Placental pericyte (primary cell): Measurements from ENCODE around the gene BBS4.

DNA sequence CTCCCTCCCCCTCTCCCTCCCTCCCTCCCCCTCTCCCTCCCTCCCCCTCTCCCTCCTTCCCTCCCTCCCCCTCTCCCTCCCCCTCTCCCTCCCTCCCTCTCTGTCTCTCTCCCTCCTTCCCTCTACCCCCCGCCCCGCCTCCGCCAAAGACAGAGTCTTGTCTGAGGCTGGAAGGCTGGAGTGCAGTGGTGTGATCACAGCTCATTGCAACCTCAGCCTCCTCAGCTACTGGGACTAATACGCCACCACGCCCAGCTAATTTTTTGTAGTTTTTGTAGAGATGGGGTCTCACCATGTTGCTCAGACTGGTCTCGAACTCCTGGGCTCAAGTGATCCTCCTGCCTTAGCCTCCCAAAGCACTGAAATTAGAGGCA, 39.6 kb downstream of the ARIH1 start:
- CAGE, long polyA plus RNA, result no peak

DNA sequence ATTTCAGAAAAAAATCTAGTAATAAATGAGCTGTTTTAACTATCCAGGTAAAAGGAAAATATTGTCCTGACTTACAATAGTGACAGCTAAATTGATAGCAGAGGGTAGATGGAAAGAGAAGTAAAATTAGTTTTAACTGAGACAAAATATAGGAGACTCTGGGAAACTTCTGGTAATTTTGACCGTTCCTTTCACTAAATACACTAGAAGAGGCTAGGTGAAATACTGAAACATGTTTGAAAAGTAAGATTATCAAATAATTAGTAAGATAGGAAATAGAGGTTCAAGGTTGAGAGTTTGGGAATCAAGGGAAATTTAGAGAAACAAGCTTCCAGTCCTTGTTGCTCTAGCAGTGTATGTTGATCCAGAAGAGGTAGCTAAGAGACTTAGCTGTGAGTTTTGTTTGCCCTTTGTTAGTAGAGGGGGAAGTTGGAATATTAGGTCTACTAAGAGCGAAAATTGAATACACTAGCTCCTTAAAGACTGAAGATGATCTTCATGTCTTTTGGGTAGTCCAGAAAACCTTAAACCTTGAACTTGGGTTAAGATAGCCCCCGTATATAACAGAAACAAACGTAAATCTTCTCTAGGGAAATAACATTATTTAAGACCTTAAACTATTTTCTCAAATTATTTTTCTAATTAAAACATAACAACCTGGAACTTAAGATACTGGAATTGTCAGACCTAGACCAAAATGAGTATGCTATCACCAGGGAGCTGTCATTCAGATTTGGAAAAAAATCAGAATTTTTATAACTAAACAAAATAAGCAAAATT, 56.0 kb downstream of the ARIH1 start:
- CAGE, long polyA plus RNA, result no peak

- CAGE, long polyA plus RNA, result no peak
Observed at GRCh38 chr15:72564566-72564983, 89.9 kb upstream of the GOLGA6B start.

DNA sequence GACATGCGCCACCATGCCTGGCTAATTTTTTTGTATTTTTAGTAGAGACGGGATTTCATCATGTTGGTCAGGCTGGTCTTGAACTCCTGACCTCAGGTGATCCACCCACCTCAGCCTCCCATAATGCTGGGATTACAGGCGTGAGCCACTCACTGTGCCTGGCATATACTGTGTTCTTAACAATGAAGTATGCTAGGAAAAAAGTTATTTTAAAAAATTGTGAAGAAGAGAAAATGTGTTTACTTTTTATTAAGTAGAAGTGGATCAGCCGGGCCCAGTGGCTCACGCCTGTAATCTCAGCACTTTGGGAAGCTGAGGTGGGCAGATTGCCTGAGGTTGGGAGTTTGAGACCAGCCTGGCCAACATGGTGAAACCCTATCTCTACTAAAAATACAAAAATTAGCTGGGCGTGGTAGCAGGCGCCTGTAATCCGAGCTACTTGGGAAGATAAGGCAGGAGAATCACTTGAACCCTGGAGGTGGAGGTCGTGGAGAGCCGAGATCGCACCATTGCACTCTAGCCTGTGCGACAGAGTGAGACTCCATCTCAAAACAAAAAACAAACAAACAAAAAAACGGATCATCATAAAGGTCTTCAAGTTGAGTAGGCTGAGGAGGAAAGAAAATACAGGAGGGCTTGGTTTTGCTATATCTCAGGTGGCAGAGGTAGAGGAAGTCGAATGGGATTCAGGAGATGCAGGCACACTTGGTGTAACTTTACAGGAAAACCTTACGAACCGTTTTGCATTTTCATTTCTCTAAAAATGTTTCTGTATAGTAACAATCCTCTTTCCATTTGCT, 77.2 kb upstream of the GOLGA6B start:
- CAGE, long polyA plus RNA, result no peak

GRCh38 chr15:72685973-72686887, at the start of gene BBS4:
Gene BBS4 (plus strand): TSS chr15:72686207.
- CAGE, long polyA plus RNA, result no peak

- CAGE, long polyA plus RNA, result no peak
Observed at GRCh38 chr15:72998189-72998681, 54.0 kb upstream of the NEO1 start.

- CAGE, long polyA plus RNA, result no peak
Observed at GRCh38 chr15:73176152-73176946, 124.1 kb downstream of the NEO1 start.

GRCh38 chr15:73301182-73301616, 67.6 kb downstream of the HCN4 start:
- CAGE, long polyA plus RNA, result no peak

DNA sequence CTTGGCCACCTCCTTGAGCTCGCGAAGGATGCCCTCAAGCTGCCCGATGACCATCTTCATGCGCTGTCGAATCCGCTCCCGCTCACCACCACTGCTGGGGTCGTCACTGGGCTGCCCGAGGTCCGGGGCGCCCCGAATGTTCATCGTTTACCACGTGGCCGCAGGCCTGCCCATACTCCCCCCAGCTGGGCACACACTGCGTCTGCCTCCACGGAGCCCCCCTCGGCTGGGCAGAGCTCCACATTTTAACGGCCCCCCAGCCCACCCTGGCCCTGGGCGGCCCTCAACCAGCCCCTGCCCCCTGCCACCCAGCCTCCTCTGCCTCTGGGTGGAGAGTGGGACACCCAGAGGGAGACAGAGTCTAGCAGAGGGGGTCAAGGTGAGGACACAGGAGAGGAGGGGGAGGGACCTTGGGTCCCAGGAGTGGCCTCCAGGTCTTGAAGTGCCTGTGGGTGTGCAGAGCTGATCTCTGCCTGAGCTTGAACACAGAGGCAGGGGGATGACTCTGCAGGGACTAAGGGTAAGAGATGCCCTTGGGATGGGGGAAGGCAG, 2.1 kb downstream of the INSYN1 start:
- CAGE, long polyA plus RNA, result no peak

DNA sequence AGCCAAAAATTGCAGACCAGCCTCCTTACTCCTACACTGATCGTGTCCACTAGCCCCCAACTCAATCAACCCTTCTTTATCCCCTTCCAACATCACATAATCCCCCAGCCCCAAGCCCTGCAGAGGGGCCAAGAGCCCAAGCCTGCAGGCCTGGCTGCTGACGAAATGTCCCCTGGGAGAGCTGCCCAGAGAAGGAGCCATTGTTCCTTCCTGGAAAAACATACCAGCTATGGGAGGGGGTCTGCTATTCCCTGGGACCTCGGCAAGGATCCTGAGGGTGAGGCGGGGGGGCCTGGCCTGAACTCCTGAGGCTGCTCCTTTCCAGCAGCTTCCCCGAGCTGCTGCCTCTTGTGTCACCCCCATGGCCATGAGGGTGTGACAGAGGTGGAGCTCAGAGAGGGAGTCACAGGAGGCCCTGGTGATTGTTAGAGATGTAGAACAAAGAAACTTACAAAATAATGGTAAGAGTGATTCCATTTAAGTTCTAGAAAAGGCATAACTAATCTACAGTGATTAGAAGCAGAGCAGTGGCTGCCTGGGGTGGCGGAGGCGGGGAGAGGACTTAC, 12.9 kb downstream of the LOXL1 start:
- CAGE, long polyA plus RNA, result no peak

- CAGE, long polyA plus RNA, result no peak
Observed at GRCh38 chr15:73950855-73951511, 24.7 kb downstream of the LOXL1 start.

- CAGE, long polyA plus RNA, result no peak
Observed at GRCh38 chr15:74200293-74200861, 2.2 kb downstream of the STRA6 start.

DNA sequence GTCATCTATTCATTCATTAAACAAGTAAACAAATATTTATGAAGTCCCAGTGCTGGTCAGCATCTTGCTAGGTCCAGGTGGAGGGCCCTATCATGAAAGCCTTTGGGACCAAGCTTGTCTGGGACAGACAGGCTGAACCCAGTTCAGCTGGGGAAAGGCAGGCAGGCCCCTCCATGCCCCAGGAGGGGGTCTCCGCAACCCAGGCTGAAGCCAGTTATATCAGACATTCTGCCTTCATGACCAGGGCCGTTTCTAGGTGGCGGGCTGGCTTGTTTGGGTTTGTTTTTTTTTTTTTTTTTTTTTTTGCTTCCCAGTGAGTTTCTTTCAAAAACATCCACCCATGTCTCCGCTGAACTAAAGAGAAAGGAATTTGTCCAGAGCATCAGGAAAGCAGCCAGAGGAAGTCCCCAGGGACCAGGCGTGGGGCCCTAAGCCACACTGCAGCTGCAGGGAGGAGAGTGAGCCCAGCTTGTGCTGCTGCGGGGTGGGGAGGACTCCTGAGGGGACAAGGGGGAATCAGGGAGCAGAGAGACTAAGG, 49.8 kb downstream of the CYP11A1 start:
- CAGE, long polyA plus RNA, result no peak

GRCh38 chr15:74461923-74462213, 908 bp upstream of the UBL7 start:
- CAGE, long polyA plus RNA, result no peak

- CAGE, long polyA plus RNA, result no peak
Observed at GRCh38 chr15:74597933-74599198, 17.3 kb upstream of the CLK3 start.

- CAGE, long polyA plus RNA, result no peak
Observed at GRCh38 chr15:74614542-74615103, 1.0 kb upstream of the CLK3 start.

GRCh38 chr15:74621532-74622268, 6.1 kb downstream of the CLK3 start:
- CAGE, long polyA plus RNA, result no peak

DNA sequence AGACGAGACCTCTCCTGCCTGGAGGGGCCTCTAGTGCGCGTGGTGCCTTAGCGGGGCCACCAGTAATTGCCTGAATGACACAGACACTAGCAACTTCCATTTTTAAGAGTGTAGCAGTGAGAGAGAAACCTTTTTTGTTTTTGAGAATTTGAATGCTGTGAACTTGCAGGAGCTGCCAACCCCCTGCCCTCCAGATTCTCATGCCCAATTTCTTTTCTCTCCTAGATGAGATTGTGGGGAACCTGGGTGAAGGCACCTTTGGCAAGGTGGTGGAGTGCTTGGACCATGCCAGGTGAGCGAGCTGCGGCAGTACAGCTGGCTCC, 6.6 kb downstream of the CLK3 start:
- CAGE, long polyA plus RNA, result no peak

GRCh38 chr15:74634017-74634494, 18.4 kb downstream of the CLK3 start:
- CAGE, long polyA plus RNA, result no peak

- CAGE, long polyA plus RNA, result no peak
Observed at GRCh38 chr15:74634495-74635419, 19.1 kb downstream of the CLK3 start.